ReNcell CX (cell line): ENCODE measurements around a stretch of chr14.

GRCh38 chr14:21434580-21435108, 21.3 kb downstream of the CHD8 start:
- PRO-cap, result no peak

DNA sequence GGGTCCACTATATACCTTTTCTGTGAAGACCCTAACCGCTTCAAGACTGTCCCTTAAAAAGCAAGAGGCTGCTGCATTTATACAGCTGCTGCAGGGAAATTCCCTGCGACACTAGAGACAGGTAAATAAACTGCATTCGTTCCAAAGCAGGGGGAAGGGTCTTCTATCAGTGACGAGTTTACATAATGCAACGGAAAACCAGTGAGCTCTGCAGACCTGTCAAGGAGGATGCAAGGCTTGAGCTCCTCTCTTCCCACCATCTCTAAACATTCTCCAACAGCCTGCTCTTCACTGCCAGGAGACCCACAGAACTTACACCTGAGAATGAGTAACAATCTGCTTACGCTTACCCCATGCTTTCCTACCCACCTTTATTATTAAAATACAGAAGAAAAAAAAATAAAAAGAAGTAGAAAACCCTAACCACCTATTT, 692 bp downstream of the CHD8 start:
- PRO-cap, result no peak

DNA sequence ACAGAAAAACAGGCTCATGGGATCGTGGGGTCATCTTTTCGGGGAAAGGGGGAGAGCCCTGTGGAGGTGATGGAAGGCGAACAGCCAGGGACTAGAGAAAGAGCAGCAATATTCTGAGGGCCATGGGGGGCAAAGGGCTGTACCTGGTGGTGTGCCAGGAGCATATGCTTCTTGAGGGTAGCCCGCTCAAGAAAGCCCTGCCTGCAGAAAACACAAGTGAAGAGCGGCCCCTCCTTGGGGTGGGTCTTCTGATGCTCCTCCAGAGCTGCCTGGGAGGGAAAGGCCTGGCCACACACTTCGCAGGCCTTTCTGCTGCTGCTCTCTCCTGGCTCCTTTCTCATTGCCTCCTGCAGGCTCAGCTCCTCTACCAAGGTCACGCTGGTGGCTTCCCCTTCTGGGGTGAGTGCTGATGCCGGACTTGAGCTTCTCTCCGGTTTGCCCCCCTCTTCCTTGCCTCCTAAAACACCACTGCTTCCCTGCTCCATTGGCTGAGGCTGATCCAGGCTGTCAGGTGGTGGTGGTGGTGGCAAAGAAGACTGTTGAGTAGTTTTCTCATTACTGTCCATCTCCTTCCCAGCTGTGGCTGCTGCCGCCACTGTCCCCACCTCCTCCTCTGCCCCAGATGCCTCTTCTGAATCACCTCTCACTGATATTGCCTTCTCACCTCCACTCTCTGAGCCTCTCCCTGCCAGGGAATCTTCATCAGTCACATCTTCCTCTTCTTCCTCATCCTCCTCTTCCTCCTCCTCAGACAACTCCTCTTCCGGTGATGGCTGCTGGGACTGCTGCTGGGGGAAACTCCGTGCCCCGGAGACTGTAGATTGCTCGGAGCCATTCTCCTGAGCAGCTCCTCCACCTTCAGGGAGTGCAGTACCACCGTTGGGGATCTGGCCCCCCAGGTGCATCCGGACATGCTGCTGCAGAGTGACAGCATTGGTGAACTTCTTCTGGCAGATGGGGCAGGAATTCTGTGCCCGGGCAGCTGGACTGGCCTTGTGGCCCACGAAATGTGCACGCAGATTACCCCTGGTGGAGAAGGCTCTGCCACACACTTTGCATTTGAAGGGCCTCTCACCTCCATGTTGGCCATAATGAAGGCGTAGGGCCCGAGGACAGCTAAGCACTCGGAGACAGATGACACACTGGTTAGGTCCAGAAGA, 3.1 kb downstream of the SALL2 start:
- PRO-cap, result no peak

DNA sequence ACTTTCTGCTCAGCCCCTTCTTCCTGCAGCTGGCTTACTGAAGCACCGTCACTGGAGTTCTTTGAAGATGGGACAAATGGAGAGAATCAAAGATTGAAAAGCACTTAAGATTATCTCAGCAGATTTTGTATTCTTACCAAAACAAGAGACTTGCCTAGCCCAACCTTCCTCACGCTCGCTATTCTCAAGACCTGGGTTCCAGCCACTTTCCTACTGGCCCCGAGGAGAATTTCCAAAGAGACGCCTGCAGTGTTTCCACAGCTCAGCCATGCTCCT, 123.5 kb upstream of the OR4E1 start:
- PRO-cap, result no peak

DNA sequence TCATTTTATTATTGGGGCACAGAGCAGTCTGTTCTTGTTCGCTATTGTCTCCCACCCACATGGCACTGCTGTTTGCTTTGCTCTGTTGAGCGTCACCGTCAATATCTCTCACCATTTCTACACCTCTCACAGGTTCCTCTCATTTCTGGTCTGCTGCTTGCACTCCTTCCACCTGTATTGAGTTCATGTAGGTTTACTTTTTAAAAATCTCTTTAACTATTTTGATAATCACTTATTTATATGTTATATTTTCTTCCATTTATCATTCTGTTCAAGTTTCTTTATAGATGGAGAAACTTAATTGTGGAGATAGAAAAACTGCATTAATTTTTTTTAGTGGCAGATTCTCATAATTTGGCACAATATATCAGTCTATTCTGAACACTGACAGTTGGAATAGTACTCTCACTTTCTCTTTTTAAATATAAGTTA, 171.9 kb upstream of the OR4E1 start:
- PRO-cap, result no peak

DNA sequence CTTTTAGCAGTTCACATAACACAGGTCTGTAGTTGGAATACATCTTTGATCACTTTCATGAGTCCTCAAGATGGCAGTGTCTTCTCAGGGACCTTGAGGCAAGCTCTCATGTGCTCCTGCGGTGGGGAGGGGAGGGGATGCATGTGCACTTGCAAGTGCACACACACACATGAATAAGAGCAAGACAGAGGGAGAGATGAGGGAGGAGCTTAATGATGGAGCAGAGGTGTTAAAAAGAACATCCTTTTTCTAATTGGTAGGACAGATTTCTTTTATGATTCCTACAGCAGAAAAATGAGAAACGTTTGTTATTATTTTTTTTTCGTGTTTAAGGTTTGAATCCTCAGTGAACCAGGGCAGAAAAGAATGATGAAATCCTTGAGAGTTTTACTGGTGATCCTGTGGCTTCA, 291.5 kb upstream of the OR4E1 start:
- PRO-cap, result no peak

DNA sequence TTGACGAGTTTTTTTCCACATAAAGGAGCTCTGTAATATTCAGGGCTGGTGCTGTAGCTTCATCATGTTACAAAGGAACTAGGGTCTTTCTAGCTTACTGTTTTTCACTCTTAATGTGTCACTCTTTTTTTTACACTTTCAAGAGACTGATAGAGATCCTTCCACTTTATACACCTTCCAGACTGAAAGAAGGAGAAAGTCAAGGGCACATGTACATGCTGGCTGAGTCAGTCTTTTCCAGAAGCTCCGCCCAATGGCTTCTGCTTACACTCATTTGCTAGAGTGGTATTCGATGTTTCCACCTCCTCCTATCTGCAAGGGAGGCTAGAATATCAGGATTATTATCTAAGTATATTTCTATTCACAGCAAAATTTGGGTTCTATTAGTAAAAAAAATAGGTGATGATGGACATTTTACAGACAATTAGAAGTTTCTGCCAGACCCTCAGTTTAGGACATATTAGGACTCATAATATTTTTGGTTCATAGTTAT, 325.8 kb upstream of the OR4E1 start:
- PRO-cap, result no peak

DNA sequence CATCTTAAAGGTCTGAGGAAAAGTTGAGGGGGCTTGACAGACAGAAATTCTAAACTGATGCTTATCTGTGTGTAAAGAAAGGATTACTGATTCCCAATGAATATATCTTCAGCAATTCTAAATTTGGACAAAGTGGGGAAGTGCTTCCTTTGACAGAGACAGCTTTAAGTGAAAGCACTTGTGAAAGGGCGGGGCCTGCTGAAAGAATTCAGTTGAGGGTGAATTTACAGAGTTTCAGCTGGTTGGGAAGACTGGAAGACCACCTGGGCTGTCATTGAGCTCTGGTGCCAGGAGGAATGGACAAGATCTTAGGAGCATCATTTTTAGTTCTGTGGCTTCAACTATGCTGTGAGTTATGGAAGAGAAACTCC, 412.5 kb upstream of the OR4E1 start:
- PRO-cap, result no peak

GRCh38 chr14:22280817-22281263, 308.2 kb downstream of the DAD1 start:
- PRO-cap, result no peak

- PRO-cap, result bidirectional peak, plus-strand start at chr14:22449668, minus-strand start at chr14:22449666
These were observed 139.5 kb downstream of the DAD1 start for GRCh38 chr14:22449364-22450132.

- PRO-cap, result no peak
These were observed 101.1 kb downstream of the DAD1 start for GRCh38 chr14:22487964-22488339.

DNA sequence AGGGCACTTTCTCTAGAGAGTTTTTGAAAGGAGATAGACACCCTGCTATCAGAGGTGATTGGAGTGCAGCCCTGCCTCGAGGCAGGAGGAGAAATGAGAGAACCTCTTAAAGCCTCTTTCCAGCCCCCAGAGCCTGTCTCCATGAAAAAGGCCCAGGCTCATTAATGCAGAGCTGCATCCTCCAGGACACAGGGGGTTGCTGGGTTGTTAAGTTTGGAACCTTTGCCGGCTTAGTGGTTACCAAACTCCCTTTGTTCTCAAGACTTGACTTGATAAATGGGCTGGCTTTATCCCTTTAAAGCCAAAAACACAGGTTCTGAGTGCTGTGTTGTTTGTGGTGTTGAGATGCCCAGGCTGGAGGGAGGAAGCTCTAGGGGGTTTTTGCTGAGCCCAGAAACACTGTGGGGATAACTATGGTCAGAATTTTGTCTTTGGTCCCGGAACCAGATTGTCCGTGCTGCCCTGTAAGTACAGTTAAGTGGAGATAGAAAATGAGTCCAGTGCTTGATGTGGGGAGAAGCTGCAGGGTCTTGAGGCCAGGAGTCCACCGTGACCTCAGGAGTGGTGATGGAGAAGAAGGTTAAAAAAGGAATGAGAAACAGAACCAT, 70.9 kb downstream of the DAD1 start:
- PRO-cap, result no peak

GRCh38 chr14:22547937-22548384, 41.1 kb downstream of the DAD1 start:
- PRO-cap, result no peak

- PRO-cap, result no peak
These were observed 35.2 kb downstream of the DAD1 start for GRCh38 chr14:22553882-22554081.

DNA sequence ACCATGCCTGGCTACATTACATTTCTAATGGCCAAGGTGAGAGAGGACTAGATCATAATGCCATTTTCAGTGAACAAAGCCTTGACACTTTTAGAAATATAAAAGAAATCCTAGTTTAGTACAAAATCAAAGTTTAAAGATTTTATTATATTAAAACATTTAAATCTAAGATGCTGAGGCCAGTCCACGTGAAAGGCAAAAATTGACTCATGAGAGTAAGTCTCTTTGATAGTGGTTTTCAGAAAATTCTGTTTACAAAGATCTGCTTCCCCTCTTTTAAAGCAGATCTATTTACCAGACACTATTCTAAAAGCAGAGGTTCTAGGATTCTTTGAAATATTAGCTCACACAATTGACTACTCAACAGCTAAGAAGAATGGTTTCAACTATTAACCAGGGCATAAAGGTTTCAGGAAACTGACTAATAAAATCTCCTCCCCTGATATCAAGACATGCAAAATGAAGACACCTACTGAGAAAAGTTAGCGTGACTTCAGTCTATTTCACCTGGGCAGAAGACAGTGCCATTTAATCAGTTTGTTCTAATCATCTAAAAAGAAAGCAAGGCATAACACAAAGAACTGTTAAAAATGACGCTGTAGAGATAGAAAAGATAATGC, 22.3 kb downstream of the DAD1 start:
- PRO-cap, result no peak

- PRO-cap, result no peak
These were observed 4.9 kb downstream of the MMP14 start for GRCh38 chr14:22841361-22841697.

GRCh38 chr14:22919222-22920304, 614 bp upstream of the RBM23 start:
- PRO-cap, result bidirectional peak, plus-strand start at chr14:22919543, minus-strand start at chr14:22919143

GRCh38 chr14:23022801-23023477, 11.8 kb downstream of the PSMB5 start:
- PRO-cap, result no peak

- PRO-cap, result no peak
These were observed 5.9 kb downstream of the PSMB5 start for GRCh38 chr14:23028727-23029305.

DNA sequence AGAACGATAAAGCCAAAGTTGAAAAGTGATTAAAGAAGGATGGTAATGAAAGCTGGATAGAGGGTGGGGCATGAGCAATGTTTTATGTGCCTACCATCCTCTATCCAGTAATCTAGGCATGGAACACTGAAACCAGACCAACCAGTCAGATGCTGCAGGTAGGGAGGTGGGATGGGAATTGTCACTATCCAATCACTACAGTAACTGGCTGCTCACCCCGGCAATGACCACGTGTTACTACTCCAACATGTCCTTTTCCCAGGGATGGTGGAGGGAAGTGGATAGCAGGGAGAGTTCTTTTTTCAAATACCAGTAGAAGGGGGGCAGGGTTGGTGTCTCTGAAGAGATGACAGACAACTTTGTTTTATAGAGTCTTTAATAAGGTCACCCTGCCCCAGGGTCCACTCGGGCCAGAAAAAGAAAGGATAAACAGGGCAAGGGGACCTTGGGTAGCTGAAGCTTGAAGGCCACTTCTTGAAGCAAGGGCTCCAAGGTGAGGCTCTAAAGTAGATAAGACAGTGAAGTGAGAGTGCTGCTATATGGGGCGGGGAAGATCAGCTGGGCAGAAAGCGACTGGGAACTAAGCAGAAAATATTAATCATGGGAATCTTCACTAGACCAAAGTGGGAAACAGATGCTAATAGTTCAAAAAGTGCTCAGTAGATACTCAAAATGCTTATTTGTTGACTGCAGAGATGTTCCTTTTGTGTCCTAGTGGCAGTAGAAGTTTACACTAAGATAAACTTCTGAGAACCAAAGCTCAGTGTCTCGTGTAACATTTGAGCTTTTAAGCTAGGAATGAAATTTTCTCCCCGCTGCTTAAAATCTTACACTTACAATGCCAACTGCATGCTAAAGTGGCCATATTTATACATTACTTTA, 14.8 kb upstream of the CDH24 start:
- PRO-cap, result no peak